Mesenchymal stem cell of the bone marrow (primary cell): ENCODE measurements around the gene LARP4B.

- CAGE, long polyA plus RNA: no peak
These were observed 47.3 kb downstream of the ZMYND11 start for GRCh38 chr10:182409-183086.

GRCh38 chr10:443395-443858 lies 246.0 kb downstream of the DIP2C start:
- CAGE, long polyA plus RNA: no peak

GRCh38 chr10:490794-491542 lies 198.5 kb downstream of the DIP2C start:
- CAGE, long polyA plus RNA: no peak

DNA sequence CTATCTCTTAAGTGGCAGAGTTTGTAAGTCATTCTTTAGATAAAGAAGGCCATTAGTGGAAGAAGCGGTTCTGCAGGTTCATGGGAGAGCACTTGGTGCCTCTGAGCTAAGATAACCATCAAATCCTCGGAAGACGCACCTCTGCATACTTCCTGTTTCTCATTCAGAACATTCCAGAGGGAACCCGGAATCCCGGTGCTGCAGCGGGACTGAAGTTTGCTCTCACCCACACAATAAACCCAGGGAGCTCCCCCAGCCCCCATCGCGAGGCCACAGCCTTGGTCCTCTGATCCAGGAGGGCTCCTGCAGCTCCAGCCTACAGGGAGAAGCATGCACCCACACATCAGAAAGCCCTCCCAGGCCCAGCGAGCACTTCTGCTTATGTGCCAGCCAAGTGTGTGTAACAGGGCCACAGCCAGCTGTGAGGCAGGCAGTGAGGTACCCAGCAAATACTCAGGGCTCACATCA lies 142.5 kb downstream of the DIP2C start:
- CAGE, long polyA plus RNA: no peak

- CAGE, long polyA plus RNA: no peak
These were observed 134.9 kb downstream of the DIP2C start for GRCh38 chr10:554596-554880.

DNA sequence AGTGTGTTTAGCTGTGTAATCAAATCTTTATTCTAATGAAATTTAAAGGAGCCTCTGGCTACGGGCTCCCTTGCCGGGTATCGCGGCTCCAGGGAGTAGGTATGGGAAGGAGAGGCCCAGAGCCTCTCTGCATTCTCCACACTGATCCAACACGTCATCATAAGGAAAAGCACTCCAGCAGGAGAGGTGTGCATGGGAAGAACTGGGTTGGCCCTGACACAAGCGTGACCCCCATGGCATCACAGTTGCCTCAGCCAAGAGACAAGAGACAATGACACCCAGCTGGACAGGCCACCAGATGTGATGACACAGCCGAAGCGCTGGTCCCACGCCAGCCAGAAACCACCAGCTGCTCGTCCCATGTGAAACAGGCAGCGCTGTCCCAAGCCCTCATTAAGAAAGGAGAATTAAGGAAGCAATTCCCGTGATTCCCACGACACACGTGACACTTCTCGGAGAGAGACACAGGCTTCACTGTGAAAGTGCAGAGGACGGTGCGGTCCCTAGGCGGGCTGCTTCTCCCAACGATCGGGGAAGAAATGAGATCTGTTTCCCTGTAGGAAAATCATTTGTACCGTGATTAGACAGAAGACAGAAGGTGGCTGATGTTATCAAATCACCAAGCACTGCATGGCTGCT lies 74.7 kb downstream of the DIP2C start:
- CAGE, long polyA plus RNA: no peak

DNA sequence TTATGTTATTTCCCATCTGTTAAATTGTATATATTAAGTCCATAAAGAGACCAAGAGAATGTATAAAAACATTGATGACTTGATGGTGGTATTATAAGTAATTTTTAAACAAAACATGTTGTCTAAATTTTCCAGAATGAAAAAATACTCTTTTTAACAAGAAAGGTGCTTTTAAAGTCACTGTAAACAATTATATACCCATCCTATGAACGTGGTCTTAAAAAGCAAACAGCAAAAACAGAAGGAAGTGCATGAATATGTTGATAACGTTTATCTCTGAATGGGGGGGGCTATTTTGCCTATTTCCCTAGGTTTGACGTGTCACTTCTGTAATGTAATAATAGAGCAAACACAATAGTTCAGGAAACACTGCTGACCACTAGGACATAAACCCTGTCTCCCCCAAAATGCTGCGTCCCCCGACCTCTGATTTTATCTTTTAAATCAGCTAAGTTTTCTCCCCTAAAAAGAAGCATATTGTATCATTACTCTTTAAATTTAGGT lies 43.9 kb downstream of the DIP2C start:
- CAGE, long polyA plus RNA: no peak

GRCh38 chr10:854223-854690 lies 77.2 kb downstream of the LARP4B start:
- CAGE, long polyA plus RNA: no peak

- CAGE, long polyA plus RNA: no peak
These were observed at the start of gene LARP4B for GRCh38 chr10:931046-931913. Gene LARP4B, minus strand, starts transcription at chr10:931705.

DNA sequence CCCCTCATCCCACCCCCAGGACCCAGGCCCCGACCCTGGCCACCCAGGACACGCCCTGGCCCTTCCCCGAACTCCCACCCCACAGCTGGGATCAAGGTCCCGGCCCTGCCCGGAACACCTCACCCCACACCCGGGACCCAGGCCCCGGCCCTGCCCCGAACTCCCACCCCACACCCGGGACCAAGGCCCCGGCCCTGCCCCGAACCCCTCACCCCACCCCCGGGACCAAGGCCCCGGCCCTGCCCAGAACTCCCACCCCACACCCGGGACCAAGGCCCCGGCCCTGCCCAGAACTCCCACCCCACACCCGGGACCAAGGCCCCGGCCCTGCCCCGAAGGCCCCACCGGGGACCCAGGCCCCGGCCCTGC lies 668 bp upstream of the LARP4B start:
- CAGE, long polyA plus RNA: no peak

DNA sequence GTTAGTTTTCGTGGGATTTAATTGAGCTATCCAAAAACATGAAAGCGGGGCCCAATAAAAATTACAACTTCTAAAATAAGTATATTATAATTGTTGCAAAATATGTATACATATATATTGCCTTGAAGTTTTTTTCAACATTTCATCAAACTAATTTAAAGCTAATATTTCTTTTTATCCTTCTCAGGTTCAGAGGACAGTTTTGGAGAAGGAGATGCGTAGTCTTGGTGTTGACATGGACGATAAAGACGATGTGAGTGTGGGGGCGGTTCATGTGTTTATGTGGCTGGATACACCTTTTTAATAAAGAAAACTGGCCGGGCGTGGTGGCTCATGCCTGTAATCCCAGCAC lies 11.6 kb downstream of the IDI2 start:
- CAGE, long polyA plus RNA: no peak

GRCh38 chr10:1037059-1038008 lies 11.6 kb downstream of the IDI1 start:
- CAGE, long polyA plus RNA: no peak

DNA sequence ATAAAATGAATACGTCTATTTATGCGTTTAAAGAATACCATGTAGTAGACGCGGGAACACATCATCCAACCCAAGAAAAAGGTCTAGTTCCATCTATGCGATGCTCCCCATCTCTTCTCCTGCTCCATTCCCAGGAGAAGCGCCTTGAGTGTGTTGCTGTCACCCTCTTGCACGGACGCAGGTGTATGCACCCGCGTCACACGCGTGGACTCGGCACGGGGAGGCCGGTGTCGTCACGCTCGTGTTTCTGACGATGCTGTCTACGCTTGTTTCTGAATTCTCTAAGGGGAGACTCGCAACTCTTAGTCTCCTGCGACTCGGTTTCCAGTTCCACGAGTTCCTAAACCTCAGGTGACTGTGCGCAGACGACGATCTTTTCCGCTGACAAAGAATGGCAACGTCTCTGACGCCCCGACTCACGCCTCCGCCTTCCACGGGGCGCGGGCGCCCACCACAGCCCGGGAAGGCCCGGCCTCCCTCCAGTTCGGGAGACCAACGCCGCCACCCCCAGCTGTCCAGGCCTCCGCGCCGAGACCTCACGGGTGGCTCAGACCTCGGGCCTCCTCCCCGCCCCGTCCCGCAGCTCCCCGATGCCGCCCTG lies 593 bp downstream of the IDI1 start:
- CAGE, long polyA plus RNA: no peak

- CAGE, long polyA plus RNA: no peak
These were observed 426 bp downstream of the WDR37 start for GRCh38 chr10:1056555-1057066.

- CAGE, long polyA plus RNA: no peak
These were observed 1.5 kb downstream of the PFKP start for GRCh38 chr10:3068423-3069582.

DNA sequence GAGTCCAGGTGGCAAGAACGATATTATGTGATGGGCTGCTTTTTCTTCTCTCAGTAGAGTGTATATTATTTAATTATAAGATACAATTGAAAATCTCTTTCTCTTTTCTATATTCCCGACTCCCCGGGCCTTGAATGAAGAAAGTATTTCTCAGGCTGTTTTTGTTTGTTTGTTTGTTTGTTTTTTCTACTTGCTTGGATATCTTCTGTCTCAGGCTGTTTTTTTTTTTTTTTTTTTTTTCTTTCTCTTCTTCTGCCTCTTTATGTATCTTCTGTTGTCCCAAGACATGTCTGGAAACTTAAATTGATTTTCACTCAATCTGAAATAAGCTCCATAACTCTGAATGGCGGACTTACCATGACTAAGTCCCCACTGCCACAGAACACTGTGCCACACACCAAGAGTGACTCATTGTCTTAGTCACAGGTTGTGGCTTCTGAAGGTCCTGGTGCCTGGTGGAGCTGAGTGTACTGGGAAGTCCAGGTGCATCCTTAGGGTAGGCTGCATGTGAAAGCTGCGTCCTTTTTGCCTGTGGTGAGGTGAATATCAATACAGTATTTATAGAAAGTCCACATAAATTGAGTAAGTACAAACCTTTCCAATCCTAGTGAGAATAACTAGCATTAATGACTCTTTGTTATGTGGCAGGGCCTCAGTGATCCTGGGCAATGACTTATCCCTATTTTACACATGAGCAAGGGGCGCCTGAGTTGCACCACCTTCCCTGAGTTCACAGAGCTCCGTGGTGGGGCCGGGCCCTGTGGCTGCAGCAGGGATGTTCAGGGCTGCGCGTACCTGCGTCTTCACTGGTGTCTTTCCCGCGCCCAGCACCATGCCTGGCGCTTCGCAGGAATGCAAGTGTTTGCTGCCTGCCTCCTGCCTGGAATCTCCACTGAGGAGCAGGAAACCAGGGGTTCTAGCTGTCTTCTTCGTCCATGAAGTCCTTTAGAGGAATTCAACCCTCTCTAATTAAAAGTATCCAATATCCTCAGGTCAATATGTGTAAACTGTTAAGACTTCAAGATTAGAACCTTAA lies 4.2 kb downstream of the PFKP start:
- CAGE, long polyA plus RNA: no peak

DNA sequence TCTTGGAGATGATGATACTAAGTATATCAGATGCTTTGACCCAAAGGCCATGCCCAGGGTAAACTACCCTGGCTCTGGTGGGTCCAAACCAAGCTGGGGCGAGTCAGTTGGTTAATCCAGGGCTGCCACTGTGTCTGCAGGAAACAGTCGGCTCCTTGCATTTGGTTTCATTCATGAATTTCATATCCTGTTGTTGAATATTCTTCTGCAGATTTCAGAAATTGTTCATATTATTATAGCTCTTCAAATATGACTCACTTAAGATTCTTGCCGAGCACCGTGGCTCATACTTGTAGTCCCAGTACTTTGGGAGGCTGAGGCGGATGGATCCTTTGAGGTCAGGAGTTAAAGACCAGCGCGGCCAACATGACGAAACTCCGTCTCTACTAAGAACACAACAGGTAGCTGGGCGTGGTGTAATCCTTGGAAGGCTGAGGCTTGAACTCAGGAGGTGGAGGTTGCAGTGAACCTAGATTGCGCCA lies 24.0 kb downstream of the PFKP start:
- CAGE, long polyA plus RNA: no peak

DNA sequence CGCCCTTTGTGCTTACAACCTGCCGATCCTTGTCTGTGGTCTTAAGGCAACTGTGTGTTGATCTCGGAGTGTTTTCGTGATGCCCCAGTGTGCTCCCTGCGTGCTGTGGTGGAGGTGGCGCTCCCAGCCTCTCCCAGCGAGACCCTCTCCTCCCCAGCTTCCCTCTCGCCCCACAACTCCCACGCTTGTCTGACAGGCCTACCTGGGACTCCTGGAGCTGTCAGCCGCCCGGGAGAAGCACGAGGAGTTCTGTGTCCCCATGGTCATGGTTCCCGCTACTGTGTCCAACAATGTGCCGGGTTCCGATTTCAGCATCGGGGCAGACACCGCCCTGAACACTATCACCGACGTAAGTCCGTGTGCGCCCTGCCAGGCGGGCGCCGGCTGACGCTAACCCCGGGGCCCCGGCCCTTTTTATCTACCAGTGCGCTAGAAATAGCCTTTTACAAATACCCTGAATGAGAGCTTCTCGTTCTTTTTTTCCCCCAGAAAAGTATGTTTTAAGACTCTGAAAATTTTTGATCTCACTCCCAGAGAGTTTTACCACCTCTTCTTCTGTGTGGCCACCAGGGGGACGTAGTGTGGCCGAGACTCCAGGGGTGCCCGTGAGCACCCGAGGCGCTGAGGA lies 52.5 kb downstream of the PFKP start:
- CAGE, long polyA plus RNA: no peak

GRCh38 chr10:3136220-3137035 lies 36.2 kb downstream of the PITRM1 start:
- CAGE, long polyA plus RNA: no peak

GRCh38 chr10:3137136-3137760 lies 35.3 kb downstream of the PITRM1 start:
- CAGE, long polyA plus RNA: no peak